BE2C (cell line): Measurements from ENCODE around the gene CPPED1.

DNA sequence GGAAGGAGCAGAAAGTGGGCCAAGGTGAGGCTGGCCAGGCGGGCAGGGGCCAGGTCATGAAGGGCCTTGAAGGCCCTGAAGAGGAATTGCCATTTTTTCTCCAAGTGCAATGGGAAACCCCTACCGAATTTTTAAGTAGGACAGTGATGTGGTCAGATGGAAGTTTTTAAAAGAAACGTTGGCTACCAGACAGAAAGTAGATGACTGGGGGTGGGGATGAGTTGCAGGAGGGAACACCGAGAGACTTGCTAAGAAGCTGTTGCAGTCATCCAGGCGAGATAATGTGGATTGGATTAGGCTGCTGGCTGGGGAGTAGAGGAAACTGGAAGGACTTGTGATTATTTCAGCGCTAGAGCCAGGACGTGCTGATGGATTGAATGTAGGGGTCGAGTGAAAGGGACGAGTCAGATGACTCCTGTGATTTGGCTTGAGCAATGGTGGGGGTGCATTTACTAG lies 88.4 kb downstream of the CLEC16A start:
- RRBS = no CpG with 5 or more reads among the region's 9 CpGs

DNA sequence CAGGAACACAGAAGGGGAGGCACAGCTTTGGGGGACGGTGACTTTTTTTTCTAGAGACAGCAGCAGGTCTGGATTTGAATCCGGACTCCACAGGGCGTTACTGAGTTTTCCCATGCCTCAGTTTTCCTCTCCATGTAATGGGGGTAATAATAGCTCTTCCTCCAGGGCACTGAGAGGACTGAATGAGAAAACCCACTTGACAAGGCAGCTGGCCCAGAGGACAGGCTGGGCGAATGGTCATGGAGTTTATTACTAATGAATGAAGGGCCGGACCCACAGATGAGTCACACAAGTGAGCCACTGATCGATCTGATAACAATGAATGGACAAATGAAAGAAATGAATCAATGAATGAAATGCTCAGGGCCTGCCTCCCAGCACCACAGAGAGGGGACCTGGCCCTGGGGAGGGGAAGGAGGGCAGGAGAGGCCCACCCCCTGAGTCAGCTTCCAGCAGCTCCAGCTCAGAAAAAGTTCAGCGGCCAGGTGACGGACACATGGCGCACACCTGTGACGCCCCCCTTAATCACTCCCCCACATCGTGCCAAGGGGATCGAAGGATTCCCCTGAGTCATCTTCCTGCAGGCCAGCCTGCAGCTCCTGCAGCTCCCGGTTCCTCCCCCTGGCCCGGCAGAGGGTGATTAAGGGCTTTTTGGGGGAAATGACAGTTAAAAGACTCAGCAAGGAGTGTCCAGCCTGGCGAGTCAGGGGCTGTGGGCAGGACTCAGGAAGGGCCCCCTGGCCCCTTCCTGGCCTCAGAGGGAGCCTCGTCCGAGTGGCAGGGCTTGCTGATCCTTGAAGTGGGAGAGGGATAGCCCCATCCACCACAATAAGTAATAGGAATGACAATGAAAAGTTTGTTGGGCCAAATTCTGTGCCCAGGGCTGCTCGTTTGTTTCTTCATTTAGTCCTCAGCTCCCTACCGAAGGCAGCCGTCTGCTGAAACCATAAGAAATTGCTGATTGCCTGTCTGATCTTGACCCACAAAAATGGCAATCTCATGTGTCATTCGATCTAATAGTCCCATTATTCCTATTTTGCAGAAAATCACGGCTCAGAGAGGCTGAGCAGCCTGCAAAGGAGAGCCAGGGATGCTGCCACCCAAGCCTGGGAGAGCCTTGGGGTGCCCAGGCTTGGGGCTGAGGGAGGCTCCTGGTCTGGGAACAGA lies 54.1 kb downstream of the SOCS1 start:
- RRBS = no CpG with 5 or more reads among the region's 22 CpGs

GRCh38 chr16:11213532-11213790 lies 42.5 kb downstream of the SOCS1 start:
- RRBS = no CpG with 5 or more reads among the region's 5 CpGs

DNA sequence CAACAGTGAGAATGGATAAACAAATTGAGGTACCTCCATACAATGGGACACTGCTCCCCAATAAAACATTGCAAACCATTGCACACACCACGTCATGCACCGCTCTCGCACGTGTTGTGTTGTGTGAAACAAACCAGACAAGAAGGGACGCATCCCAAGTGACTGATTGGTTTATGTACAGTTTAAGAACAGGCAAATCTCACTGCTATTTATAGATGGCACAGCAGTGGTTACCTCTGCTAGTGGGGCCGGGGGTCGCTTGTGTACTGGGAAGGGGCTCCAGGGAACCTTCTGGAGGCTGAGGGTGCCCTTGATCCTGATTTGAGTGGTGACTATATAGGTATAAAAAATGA lies 16.0 kb upstream of the PRM1 start:
- RRBS = no CpG with 5 or more reads among the region's 7 CpGs

GRCh38 chr16:11311670-11312062 lies 30.5 kb upstream of the PRM1 start:
- RRBS = no CpG with 5 or more reads among the region's 3 CpGs

DNA sequence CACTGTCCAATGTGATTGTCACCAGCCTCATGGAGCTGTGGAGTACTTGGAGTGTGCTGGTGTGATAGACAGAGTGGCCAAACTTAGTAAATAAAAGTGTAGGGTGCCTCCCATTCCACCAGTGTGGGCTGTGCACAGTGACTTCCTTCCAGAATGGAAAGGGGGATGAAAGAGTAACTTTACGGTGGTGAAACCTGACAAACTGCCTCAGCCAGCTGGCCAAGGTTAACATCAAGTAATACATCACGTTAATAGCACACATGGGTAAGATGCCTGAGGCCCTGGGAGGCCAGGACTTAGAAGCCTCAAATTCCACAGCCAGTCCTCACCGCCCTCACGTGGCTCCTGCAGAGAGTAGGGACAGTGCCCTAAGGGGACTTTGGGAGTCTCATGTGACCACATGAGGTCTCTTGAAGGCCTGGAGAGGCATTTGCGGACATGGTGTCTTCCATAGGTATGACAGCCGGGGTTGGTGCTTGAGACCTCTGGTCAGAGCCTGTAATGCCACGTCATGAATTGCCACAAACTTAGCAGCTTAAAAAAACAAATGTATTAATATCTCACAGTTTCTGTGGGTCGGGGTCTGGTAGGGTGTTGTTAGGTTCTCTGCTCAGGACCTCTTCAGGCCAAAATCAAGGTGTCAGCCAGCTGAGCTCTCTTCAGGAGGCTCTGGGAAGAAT lies 14.2 kb downstream of the RMI2 start:
- RRBS = no CpG with 5 or more reads among the region's 8 CpGs

DNA sequence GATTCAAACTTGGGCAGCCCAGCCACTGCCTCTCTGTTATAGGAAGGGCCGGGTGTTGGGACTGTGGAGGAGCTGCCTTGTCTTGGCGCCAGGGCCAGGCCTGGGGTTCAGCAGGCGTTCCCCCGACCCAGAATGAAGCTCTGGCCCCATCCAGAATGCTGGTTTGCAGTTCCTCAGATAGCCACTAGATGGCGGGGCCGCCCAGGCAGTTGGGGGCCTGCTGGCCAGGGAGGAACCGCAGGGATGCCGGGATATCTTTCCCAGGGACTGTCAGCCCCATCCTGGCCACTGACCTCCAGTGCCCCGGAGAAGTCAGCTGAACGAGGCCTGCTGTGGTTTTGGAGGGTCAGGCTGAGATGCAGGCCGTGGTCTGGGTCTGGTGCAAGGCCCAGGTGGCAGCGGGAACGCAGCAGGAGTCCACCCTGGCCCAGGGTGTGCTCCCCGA lies 51.0 kb downstream of the RMI2 start:
- RRBS = 3% methylated on average over 2 of the region's 14 CpGs

DNA sequence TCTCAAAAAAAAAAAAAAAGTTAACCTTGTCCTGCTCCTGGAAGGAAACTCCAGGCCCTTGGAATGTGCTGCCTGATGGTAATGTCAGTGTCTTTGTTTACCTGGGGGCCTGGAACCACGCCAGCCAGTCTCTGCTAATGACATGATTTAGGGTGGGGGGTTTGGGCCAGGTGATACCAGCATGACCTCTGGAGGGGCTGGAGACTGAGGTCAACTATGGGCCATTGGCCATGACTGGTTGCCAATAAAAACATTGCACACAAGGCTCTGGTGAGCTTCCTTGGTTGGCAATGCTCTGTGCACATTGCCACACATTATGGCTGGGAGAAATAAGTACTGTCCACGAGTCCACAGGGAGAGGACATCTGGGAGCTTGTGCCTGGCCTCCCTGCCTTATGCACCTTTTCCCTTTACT lies 7.2 kb upstream of the ENSG00000188897 start:
- RRBS = no CpG with 5 or more reads among the region's 2 CpGs

GRCh38 chr16:11553435-11554022 lies 26.5 kb upstream of the ENSG00000188897 start:
- RRBS = no CpG with 5 or more reads among the region's 19 CpGs

GRCh38 chr16:11571394-11571958 lies 15.2 kb downstream of the LITAF start:
- RRBS = no CpG with 5 or more reads among the region's 6 CpGs

- RRBS = no CpG with 5 or more reads among the region's 8 CpGs
These were observed 3.6 kb downstream of the LITAF start for GRCh38 chr16:11583145-11583590.

- RRBS = no CpG with 5 or more reads among the region's 30 CpGs
These were observed 28.0 kb upstream of the SNN start for GRCh38 chr16:11639847-11641149.

DNA sequence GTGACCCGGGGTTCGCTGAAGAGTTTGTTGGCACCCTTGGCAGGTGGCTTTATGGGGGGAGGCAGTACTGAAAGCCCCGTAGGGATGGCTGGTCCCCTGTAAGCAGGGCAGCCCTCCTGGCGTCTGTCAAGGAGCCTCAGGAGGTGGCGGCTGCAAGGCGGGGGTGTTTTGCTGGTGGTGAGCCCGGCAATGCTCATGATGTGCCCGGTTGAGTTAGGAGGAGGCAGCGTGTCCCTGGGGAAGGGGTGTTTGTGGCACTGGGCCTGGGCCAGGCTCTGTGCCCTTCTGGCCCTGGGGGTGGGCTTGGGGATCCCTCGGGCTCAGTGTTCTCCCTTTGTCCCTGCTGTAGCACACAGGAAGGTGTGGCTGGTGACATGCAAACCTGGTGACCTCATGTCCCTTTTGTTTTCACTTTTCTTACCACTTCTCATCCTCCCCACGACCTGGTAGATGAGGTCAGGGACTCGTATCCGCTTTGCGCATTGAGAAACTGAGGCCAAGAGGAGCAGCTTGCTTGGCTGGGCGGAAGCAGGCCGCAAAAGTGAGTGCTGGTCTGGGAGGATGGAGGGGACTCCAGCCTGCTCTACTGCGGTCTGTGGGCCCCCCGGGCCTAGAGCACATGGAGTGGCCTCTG lies 2.0 kb downstream of the SNN start:
- RRBS = 89% methylated on average over 1 of the region's 18 CpGs

- RRBS = no CpG with 5 or more reads among the region's 7 CpGs
These were observed 20.0 kb upstream of the TXNDC11 start for GRCh38 chr16:11762411-11763213.

DNA sequence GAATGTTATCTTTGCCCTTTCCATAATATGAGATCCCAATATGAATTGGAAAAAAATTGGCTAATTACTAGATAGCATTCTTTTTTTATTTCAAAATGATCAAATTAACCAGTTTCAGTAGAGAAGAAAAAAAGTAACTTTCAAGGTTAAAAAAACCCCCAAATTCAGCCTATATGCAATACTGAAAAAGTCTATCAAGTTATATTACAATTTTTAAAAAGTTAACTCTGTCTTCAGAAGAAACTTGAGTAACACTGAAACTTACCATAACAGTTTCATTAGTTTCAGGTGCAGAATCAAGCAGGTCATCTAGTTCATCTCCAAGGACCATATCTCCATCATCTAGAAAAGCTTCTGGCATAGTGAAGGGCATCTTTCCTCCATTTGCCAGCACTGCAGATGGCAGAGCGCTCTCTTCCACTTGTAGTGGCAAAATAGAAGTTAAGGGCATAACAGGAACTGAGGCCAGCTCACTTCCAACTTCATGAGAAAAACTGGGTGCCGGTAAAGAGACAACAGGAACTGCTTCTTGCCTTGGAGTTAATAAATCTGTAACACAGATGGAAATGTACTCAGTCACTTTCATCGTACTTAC lies 23.0 kb downstream of the ZC3H7A start:
- RRBS = no CpG with 5 or more reads among the region's 3 CpGs

GRCh38 chr16:12386109-12386666 lies 409.7 kb downstream of the SNX29 start:
- RRBS = no CpG with 5 or more reads among the region's 8 CpGs

- RRBS = no CpG with 5 or more reads among the region's 12 CpGs
These were observed 50.4 kb downstream of the CPPED1 start for GRCh38 chr16:12753101-12753834.

DNA sequence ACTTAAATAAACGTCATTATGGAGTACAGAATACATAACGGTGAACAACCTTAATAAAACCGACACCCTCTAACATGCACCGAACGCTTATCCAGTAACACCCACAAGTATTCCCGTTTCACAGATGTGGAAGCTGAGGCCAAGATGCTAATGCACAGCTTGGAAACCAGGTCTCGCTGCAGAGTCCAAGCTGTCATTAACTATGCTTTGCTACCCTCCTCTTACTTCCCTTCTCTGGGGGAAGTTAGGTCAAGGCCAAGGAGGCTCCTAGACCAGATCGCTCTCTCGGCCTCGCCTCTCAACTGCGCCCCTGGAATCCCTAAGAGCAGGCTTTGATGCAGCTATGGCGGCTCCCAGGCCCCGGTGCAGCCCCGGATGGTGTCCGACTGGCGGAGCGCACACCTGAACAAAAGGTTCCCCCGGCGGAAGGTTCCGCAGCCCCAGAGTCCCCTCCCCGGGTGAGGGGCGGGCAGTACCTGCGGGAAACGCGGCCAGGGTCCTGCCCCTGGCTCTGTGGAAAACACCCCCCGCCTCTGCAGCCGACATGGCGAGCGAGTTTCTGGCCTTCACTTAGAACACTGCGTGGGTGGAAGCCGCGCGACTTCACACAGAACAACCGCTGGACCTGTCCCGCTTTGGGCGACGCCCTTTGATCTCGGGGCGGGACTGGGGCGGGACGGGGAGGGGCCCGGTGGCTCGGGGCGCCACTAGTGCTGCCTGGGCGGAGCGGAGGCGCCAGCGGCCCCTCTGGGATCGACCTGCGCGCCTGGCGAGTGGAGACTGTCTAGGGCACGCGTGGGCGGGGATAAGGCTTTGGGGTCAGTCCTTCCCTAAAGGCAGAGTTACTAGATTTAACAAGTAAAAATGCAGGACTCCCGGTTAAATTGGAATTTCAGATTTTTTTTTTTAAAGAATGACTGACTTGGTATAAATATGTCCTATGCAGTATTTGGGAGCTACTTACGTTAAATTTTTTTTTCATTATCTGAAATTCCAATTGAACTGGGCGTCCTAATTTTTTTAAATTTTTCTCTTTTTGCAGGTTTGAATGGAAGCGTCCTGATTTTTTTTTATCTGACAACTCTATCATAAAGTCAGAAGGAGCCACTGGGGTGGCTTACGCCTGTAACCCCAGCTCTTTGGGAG lies at the start of gene CPPED1:
CPPED1 (minus strand) TSS at position 657 of the 1,146 bp plus-strand sequence.
- RRBS = under 1% methylated on average over 8 of the region's 60 CpGs

DNA sequence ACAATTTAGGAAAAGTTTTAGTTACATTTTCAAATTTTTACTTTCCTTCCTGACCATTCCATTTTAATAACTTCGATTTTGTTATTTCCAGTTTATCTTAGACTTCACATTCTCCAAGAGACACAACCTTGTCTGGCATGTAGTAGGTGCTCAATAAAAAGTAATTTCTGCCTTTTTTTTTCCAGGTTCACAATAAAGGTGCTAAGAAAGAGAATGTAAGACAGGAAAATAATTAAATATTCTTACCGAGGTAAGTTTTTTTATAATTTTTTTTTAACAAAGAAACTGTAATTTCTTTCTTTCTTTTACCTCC lies 7.9 kb downstream of the MRTFB start:
- RRBS = no CpG with 5 or more reads among the region's 2 CpGs

GRCh38 chr16:14193335-14193619 lies 122.2 kb downstream of the MRTFB start:
- RRBS = no CpG with 5 or more reads among the region's 3 CpGs